HT-29 (cell line): ENCODE measurements around a stretch of chr12.

DNA sequence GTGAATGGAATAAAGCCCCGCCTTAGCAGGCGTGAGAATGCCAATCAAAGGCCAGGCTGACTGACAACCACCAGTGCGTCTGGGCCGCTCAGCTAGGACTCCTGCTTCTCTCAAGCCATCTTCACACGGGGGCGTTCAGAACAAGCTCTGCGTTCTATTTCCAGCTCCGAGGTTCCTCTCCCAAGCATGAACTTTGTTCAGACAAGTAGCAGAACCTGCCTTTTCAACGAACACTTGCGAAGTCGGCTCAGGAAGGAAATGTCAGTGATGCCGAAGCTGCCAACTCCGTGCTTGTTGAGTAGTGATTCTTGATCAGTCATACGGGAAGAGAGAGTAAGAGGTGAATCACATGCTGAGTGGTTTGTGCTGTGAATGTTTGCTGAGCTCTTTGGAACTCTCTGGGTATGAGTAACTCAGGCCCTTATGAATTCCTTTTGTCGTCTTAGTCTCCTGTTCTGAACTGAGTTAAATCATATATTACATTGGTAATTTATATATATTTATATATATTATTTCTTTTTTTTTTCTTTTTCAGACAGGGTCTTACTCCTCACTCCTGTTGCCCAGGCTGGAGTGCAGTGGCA, 29.5 kb upstream of the BCL7A start:
- RAMPAGE, long total RNA = no peak

DNA sequence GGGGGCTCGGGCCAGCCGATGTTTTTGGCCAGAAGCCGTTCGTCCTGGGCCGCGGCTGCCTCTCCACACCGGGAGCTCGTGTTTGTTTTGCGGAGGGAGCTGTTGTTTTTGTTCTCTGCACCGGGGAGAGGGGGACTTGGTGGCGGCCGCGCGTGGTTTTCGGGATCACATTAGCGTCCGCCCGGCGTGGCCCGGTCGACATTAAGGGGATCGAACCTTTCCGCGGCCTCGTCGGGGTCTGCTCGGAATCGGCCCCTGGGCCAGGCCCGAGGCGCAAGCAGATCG, 1.2 kb downstream of the BCL7A start:
- RAMPAGE, long total RNA = no peak

DNA sequence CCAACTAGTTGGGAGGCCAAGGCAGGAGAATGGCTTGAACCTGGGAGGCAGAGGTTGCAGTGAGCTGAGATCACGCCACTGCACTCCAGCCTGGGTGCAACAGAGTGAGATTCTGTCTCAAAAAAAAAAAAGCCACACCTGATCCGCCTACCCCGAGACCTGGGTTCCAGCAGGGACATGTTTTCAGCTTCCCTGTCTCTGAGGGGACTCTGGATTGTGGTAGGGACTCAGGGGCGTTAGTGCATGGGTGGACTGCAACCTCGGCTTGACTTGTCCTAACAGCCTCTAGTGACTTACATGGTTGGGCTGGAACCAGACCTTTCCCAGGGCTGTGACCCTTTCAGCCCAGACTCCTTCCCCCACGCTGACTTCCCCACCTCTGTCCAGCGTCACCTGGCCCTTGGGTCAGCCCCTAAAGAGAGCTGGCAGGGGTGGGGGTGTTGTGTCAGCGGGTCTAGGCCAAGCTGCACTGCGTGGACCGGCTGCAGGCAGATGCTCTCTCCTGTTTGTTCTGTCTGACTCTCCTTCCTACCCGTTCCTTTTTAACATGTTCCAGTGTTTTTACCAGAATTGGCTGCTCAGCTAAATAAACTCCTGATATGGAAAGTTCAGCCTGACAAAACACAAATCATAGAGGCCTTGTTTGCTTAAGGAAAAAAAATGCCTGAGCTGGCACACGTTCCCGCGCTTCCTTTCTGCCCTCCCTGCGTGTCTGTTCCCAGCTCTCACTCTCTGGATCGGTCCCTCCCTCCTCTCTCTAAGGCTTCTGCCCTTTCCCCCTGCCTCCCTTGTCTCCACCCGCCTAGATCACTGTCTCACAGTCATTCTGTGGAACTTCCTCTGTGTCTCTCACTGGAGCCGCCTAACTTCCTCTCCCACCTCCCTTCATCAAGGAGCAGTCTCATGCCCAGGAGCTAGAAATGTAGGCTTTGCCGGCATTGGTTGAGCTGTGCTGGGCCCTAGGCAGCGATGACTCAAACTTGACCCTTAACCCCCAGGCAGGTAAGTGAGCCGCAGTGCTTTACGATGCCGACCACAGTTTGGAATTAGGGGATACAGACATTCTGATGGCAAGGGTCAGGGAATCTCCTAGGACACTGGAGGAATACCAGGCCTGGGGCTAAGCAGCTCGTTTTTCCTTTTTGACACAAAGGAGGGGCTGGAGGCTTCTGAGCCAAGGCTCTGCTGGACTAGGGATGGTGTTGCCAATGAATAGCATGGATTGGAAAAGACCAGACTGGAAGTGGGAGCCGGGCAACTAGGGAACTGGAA, 15.6 kb upstream of the MLXIP start:
- RAMPAGE, long total RNA = no peak

- RAMPAGE, long total RNA = no peak
Observed at GRCh38 chr12:122094756-122095432, 16.3 kb downstream of the MLXIP start.

GRCh38 chr12:122096259-122097304, 18.0 kb downstream of the MLXIP start:
- RAMPAGE, long total RNA = no peak

- RAMPAGE, long total RNA = no peak
Observed at GRCh38 chr12:122097461-122097900, 18.9 kb downstream of the MLXIP start.

DNA sequence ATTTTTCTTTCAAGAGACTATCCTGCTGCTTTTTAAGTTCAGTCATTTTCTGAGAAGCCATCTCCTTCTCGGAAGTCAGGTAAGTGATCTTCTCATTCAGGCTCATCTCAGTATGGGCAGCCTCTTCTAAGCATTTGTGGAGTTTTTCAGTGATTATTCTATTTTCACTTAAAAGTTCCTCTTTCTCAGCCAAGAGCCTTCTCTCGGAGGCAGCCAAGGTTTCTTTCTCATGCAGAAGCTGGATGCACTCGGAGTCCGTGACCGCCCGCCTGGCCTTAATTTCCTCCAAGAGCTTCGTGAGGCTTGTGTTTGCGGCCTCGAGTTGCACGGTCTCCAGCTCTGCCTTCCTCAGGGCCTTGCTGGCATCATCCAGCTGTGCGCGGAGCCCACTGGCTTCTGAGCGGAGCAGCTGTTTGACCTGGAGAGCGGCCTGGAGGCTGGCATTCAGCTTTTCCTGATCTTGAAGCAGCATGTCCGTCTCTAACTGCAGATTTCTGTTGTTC, 56.9 kb upstream of the VPS33A start:
- RAMPAGE, long total RNA = no peak

DNA sequence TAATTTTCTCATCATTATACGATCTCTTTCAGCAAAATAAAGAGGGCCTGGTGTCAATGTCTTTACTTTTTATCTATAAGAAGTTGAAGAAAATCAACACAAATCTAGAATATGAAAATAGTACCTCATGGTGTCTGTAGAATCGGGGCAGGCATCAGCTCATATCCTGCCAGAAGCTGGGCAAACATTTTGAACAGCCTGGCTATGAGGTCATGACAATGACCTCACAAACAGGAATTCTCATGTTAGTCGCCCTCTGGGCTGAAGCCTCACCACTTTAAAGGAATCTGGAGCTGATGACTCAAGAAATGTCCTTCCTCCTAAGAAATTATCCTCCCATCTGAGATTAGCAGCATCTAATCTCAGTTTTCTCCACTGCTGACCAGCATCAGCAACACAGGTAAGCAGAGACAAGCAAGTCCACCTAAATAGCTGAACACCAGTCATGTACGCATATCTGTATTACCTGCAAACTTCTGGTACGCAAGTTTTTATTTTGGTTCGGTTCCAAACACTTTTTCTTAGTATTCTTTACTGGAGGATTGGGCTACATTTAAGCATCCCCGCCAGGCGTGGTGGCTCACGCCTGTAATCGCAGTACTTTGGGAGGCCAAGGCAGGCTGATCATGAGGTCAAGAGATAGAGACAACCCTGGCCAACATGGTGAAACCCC, 27.1 kb downstream of the CLIP1 start:
- RAMPAGE, long total RNA = no peak

DNA sequence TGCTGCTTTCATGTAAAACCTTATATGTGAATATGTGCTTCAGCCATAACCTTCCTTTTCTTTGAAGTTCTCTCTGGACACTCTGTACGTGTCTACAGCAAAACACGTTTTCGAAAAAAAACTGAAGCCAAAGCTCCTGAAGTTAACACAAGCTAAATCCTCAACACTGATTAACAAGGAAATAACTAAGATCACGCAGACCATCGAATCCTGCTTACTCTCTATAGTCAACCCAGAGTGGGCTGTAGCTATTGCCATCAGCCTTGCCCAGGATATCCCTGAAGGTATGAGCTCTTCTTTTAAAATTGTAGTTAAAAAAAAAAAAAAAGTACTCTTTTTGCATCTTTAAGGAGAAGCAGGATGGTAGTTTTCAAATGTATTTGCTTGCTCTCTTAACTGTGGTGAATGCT, 75.9 kb downstream of the KNTC1 start:
- RAMPAGE, long total RNA = no peak

DNA sequence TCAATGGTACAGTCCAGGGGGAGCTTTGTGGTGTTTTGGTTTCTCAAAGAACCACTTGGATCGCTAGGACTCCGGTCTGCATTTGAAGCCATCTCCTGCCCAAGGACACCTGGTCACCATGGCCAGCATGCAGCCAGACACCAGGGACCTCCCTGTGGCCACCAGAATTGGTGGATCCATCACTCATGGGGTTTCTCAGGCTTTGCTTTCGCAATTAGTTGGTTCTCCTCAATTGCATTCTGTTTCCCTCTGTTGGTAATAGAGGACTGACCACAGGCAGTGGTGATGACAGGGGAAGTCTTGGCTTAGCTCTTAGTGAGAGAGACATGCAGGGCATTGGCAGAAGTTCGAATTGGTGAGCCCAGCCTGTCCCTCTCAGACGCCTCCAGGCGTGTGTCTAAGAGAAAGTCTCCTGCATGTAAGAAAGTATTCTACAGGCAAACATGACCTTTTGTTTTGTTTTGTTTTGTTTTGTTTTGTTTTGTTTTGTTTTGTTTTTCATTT, 21.4 kb downstream of the HCAR2 start:
- RAMPAGE, long total RNA = no peak

- RAMPAGE, long total RNA = no peak
Observed at GRCh38 chr12:122827055-122827567, 8.1 kb upstream of the HIP1R start.

DNA sequence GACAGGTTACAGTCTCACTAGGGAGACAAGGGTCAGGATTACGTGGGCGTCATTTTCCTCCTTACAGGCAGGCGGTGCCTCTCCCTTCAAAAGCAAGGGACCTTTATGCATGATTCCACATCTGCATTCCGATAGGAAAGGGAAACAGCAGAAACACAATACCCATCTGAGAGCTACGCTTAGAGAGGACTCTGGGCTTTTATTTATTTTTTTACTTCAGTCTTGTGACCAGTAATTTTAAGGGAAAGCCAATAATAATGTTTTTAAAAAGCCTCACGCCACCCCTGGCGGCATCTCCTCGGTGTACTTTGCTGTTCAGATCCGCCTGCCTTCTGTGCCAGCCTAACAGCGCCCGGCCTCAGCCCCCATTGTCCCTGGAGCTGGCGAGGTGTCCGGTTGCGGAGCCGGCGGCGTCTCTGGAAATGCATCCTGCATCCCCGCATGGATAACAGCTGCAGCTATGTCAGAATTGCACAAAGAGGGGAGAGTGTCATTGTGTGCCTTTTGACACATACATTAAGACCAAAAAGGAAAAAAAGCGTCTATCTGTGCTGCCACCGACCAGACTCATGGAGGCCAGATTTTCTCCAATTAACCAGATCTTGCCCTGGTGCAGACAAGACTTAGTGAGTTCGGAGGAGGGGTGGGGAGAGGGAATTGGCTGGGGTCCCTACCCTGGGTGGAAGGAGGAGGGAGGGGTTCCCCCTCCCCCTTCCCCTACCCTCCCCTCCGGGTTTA, 707 bp upstream of the HIP1R start:
- RAMPAGE, long total RNA = no peak

DNA sequence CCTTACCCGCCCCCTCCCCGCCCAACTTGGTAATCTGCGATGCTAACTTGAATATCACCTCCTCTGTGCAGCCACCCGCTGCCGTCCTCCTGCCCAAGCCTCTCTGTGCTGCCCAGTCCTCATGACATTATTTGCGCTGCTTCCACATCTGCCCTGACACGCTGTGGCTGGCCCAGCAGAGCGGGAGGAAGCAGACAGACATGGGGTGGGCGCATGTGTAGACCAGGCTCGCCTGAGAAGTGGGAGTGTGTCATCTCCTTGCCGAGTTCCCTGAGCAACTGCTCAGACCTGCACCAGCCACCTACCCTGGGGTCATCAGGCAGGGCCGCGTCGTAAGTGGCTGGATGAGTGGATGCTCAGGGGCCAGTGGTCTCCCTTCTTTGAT, 5.9 kb downstream of the HIP1R start:
- RAMPAGE, long total RNA = no peak

DNA sequence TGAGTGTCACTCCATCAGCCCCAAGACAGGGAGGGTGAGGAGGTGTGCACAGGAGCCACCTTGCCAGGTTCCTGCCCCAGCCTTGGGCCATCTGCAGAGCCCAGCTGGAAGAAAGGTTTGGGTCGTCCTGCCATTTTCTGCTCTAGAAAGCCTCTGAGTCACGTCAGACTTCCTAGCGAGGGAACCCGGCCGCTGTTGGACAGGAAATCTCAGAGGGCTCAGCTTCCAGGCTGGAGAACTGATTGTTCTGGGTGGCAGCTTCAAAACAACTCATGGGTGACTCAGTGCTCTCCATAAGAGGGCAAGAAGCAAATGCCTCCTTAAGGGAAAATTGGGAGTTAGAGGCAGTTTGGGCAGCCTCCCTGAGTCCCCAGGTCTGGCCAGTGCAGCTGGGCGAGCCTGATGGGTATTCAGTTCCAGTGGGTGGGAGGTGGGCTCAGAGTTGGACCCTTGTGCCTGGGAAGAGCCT, 16.6 kb downstream of the HIP1R start:
- RAMPAGE, long total RNA = no peak

DNA sequence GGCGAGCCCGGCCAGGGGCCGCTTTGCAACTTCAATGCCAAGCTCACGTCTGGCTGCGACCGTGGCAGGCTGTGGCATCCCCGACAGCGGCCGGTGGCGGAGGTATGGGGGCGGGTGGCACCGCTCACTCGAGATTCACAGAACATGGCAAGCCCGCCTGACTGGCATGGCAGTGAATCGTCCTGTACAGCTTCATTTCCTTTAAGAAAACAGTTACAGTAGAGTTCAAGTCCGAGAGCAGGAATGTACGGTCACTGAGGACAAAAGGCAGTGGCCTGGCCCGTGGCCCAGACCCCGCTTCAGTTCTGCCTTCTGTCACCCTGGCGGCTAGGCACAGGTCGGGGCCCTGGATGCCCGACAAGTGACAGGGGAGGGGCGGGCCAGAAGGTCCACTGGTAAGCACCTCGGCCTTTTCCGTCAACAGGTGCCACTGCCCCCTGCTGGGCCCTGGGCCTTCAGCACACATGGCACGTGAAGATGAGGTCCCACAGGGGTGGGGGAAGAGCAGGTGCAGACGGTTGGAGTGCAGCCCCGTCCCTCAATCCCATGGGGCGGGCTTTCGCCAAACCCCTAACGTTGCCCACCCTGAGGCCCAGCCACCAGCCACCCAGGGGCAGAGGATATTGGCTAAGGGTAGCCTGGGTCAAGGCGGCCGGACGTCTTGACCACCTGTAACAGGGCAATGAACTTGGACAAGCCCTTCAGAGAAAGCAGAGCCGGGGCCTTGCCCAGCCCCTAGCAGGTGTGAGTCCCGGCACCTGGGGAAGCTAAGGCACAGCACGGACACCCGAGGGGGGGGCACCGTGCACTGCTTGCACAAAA, 30.3 kb downstream of the VPS37B start:
- RAMPAGE, long total RNA = no peak

GRCh38 chr12:122887968-122888205, 8.0 kb downstream of the VPS37B start:
- RAMPAGE, long total RNA = no peak

DNA sequence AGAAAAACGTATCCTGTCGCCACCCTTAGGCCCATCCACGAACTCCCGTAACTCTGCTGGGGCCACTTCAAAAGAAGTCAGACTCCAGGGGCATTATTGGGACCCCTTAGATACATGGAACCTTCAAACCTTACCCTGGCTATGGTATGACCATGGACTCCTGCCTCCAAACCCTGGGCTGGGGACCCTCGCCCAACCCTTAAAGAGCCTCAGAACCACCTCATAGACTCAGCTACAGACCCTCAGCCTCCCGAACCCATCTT, 978 bp downstream of the VPS37B start:
- RAMPAGE, long total RNA = no peak

DNA sequence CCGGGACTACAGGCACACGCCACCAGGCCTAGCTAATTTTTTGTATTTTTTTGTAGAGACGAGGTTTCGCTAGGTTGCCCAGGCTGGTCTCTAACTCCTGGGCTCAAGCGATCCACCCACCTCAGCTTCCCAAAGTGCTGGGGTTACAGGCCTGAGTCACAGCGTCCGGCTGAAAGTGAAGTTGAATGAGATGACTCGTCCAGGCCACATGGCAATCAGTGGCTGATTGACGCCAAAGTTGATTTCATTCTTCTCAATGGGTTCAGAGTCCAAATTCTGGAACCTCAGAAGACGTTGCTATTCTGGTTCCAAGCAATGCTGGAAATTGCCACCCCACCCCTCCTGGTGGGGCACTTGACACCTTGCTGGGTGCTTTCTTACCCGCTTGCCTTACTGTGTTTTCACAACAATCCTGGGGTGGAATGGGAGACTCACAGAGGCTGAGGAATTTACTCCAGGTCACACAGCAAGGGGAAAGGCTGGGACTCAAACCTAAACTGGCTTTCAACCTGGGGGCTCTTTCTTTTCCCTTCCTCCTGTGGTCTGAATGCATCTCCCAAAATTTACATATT, 14.8 kb downstream of the ABCB9 start:
- RAMPAGE, long total RNA = no peak

DNA sequence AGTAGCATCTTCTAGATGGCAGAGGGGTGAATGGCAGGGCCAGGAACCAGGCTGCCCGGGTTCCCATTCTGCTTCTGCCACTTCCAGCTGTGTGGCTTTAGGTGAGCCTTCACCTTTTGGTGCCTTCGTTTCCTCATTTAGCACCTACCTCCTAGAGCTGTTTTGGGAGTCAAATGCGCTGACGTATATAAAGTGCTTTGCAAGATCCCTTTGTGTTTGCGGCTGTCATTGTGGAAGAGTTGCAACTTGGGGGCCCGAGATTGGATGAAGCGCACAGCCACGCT, 701 bp upstream of the ARL6IP4 start:
- RAMPAGE, long total RNA = no peak

DNA sequence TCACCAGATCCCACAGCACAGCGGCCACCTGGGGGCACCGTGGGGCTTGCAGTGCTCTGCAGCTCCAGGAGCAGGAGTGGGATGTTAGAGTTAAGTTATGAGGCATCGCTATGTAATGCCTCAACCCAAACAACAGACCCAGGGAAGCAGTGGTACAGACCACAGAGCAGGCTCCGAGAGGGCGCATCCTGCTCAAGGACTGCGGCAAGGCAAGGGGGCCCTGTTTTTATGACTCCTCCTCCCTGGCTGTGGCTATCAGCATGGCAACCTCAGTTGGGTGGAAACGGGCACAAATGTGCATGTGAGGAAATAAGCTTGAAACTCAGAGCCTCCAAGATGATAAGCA, 63.1 kb downstream of the ARL6IP4 start:
- RAMPAGE, long total RNA = no peak